Islet of Langerhans (tissue), 1 donor: ENCODE results near the gene FAM163A.

GRCh38 chr1:179226770-179227977 lies 2.3 kb downstream of the ABL2 start:
- RRBS: no CpG with 5 or more reads among the region's 13 CpGs

DNA sequence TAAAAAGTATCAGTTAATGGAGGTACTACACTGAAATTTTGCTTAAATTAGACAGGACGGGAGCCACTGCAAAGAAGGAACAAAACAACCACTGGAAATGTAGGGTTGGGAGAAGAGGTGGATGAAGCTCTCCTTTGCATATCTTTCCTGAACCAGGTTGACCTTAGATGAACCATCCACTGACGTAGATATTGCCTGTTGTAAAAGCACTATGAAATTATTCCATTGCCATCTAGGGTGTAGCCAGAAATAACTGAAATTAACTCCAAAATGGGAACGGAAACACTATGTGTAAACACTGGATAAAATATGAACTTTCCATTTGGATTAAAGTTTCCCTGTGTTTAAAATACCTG lies 1.2 kb upstream of the ABL2 start:
- RRBS: no CpG with 5 or more reads among the region's 3 CpGs

DNA sequence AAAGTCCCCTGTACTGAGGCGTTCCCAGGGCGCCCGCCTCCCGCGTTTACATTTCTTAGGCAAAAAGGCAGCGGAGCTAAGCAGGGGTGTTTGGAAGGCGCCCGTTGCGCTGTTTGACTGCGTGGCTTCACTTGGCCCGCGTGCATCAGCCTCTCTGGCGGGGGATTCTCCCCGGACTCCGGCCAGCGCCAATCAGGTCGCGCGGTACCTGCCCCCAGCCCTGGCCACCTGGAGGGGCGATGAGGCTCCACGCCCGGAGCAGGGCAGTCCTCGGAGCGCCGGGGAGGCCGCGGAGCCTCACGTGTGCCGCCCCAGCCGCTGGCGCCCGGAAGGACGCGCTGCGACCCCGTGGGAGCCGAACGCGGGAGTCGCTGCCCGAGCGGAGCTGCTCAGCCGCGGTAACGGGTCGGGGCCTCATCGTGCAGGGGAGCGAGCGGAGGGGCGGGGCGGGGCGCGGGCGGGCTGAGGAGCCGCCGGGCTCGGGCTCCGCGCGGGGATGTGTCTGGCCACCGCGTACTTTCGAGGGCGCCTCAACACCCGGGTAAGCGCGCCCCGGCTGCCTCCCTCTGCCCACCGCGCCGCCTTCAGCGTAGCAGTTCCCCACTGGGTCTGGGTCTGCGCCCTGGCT lies at the start of gene FAM163A:
Gene FAM163A, plus strand, starts transcription at position 266 of the 628 bp plus-strand sequence.
- RRBS: 4% methylated on average over 26 of the region's 73 CpGs

GRCh38 chr1:179876018-179876921 lies 1.3 kb downstream of the TOR1AIP2 start:
- RRBS: no CpG with 5 or more reads among the region's 4 CpGs

DNA sequence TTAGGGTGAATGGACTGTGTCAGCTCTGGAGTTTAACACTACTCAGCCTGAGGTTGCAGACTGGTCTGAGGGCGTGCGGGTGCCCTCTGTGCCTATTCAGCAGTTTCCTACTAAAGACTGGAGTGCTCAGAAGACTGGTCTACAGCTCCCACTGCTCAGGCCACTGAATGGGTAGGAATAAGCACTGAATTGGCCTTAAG lies 14.6 kb downstream of the CEP350 start:
- RRBS: no CpG with 5 or more reads among the region's 2 CpGs

DNA sequence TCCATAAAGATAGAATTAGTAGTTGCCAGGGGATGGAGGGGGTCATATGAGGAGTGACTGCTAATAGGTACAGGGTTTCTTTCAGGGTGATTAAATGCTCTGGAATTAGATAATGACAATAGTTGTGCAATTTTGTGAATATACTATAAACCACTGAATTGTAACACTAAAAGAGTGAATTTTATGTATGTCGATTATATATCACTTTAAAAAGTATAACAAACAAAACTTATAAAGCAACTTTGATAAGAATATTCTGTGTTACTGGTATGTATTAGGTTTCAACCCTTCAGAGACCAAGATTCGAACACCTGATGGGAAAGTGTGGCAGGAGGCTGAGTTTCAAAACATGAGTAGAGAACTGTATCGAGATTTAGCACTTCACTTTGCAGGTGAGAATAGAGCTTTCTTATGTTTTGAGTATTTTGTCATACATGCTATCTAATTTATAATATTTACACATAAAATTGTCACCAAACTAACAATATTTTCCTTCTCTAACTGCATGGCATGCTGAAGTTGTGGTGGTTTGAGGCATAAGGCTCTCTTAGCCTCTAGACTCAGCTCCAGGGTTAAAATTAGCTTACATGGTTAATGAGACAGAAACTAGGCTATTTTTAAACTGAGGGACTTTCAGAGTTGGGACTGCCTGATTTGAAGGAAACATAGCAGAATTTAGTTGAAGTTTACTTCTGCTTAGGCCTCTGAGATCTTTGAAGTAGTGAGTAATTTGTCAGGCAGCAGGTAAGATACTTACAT lies 48.5 kb downstream of the CEP350 start:
- RRBS: no CpG with 5 or more reads among the region's 3 CpGs

DNA sequence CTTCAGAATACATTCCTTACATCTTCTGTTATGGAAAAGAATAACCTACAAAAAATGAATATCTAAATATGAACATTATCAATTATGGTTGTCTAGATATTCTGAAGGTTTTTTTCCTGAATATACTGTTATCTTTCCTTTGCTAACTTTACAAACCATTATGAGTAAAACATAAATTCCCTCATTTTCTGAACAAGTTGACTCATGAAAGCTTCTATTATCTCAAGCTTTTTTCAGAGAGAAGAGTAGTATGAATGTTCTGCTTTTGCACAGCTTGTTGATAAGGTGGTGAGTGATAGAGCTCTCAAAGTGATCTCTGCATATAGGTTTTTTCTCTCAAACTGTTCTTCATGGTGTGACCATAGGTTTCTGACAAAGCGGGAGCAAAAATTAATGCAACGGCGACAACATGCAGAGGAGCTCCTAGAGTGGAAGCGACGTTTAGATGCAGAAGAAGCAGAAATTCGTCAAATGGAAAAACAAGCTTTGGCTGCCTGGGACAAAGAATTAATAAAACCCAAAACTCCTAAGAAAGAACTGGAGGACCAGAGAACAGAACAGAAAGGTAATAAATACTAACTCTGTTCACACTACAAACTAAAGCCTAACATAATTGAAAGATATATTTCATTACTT lies 79.9 kb upstream of the QSOX1 start:
- RRBS: no CpG with 5 or more reads among the region's 6 CpGs

GRCh38 chr1:180078427-180078763 lies 76.3 kb upstream of the QSOX1 start:
- RRBS: no CpG with 5 or more reads among the region's 1 CpG

DNA sequence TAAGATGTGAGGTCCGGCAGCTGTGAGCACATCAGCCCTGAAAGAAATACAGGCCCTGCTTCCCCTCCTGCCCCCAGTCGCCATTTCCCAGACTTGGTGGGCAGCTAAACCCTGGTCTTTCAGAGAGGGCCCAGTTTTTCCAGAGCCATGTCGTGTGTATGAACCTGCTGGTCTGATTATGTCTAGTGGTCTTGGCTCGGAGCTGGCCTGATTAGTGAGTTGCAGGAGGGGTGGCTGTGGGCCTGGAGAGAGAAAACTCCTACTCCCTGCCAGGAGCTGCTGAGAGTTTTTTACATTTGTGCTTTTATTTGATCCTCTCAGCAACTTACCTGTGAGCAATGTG lies 30.8 kb downstream of the QSOX1 start:
- RRBS: 95% methylated on average over 1 of the region's 4 CpGs

- RRBS: no CpG with 5 or more reads among the region's 13 CpGs
Measured at GRCh38 chr1:180189871-180190844, 35.5 kb downstream of the QSOX1 start.

DNA sequence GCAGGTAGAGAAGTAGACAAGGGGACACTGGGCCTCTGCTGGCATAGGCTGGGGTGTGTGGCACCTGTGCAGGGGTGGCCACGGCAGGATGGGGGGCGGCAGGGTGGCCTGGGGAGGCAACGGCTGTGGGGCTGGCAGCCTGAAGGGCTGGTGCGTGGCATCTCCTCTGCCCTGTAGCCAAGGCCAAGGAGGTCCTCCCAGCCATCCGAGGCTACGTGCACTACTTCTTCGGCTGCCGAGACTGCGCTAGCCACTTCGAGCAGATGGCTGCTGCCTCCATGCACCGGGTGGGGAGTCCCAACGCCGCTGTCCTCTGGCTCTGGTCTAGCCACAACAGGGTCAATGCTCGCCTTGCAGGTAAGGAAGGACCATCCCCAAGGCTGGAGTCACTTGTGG lies 36.0 kb upstream of the LHX4 start:
- RRBS: no CpG with 5 or more reads among the region's 14 CpGs

- RRBS: no CpG with 5 or more reads among the region's 4 CpGs
Measured at GRCh38 chr1:180269958-180270267, 39.8 kb downstream of the LHX4 start.

DNA sequence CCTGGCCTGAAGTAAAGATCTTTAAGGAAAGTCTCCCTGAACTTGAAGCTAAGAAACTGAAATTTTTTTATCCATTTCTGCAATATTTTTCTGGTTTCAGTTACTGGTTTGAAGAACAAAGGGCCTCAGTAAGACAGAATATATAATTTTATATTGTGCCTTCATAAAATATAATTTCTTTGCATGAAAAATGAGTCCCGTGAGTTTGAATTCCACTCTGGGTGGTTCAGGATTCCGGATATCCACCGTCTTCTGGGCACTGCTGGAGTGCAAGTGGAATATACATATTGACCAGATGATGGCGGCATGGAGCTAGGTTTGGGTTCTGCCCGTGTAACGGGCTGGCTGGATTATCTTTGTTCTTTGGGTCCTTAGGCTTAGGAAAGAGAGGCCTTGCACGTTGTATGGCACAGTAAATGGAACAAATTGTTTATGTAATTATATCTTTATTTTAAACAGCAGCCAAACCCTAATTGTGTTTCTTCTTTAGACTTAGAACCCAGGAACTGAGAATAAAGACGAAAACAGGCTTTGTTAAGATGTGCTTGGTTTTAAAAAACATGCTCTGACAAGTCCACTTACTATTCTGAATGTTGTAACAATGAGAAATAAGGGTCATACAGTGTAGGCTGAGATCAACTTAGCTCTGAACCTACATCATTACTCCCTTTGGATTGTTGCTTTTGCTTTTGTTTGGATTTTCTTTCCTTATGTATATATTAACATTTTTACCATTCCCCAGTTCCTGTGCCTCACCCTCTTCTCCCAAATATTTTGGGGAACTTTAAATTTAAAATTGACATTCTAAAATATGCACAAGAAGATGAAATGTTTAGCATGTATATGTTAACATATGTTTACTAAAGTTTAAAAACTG lies 13.6 kb upstream of the ACBD6 start:
- RRBS: no CpG with 5 or more reads among the region's 8 CpGs

- RRBS: no CpG with 5 or more reads among the region's 4 CpGs
Measured at GRCh38 chr1:180842833-180843444, 69.8 kb upstream of the KIAA1614 start.

DNA sequence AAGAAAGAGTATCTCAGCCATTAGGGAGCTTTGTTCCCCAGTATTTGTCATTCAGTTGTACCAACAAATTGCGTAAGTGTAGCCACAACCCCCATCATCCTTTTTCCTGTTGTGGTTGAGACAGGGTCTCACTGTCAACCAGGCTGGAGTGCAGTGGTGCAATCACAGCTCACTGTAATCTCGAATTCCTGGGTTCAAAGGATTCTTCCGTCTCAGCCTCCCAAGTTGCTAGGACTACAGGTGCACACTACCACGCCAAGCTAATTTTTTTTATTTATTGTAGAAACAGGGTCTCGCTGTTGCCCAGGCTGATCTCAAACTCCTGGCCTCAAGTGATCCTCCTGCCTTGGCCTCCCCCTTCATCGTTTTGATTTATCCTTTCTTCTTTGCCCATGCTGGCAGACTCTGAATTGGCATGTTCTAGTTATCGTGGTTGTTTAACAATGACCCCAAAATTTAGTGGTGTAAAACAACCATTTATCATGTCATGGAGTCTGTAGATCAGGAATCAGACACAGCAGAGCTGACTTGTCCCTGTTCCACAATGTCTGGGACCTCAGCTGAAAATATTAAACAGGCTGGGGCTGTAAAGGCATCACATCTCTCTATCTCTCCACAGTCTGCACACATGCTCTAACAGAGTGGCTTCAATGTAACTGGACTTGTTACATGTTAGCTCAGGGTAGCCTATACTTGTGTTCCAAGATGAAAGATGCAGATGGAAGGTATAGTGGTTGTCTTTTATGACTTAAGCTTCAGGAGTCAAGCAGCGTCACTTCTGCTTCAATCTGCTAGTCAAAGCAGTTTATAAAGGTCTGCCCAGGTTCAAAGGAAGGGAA lies 9.2 kb downstream of the STX6 start:
- RRBS: no CpG with 5 or more reads among the region's 8 CpGs

- RRBS: no CpG with 5 or more reads among the region's 20 CpGs
Measured at GRCh38 chr1:181046337-181046995, 12.7 kb downstream of the MR1 start.

- RRBS: no CpG with 5 or more reads among the region's 11 CpGs
Measured at GRCh38 chr1:181087045-181088100, 1.1 kb upstream of the IER5 start.

- RRBS: no CpG with 5 or more reads among the region's 11 CpGs
Measured at GRCh38 chr1:181090318-181090711, 1.8 kb downstream of the IER5 start.

DNA sequence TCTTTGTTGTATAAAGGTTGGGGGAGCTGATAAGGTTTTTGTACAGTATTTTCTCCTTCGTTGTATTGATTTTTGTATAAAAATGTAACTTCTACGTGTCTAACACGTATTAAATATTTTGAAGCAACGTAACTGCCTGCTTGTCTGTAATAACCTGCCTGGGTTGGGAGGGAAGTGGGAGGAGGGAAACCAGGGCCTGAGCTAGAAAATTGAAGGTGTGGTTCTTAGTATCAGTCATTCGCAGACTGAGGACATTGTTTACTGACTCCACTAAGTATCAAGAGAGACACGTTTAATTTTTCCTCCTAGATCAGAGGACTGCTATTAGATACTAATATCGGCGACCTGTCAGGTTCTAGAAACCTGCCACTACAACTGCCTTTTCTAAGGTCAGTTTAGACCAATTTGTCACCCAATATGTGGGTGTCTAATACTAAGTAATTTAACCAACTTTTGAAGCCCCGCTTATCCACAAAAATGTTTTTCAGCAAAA lies 2.3 kb downstream of the IER5 start:
- RRBS: no CpG with 5 or more reads among the region's 9 CpGs

DNA sequence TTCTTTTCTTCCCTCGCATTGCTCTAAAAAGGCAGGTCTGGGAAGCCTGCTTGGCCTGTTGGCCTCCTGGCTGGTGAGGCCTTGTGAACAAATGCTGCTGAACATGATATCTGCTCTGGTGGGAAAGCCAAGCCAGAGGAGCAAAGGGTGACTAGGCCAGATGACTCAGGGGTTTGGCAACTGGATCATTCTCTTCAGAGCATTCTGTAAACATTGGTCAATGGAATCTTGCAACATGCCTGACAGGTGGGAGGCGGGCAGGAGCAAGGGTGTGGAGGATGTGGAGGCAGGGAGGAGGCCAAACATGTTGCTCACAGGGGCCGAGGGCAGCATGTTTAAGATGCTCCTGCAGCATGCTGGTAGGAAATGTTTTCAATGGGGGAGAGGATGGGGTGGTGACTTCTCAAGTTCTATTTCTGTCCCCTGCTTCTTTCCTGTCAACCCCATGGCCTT lies 24.0 kb downstream of the IER5 start:
- RRBS: no CpG with 5 or more reads among the region's 3 CpGs